GM06990 (cell line): ENCODE results near the gene INTS4.

DNA sequence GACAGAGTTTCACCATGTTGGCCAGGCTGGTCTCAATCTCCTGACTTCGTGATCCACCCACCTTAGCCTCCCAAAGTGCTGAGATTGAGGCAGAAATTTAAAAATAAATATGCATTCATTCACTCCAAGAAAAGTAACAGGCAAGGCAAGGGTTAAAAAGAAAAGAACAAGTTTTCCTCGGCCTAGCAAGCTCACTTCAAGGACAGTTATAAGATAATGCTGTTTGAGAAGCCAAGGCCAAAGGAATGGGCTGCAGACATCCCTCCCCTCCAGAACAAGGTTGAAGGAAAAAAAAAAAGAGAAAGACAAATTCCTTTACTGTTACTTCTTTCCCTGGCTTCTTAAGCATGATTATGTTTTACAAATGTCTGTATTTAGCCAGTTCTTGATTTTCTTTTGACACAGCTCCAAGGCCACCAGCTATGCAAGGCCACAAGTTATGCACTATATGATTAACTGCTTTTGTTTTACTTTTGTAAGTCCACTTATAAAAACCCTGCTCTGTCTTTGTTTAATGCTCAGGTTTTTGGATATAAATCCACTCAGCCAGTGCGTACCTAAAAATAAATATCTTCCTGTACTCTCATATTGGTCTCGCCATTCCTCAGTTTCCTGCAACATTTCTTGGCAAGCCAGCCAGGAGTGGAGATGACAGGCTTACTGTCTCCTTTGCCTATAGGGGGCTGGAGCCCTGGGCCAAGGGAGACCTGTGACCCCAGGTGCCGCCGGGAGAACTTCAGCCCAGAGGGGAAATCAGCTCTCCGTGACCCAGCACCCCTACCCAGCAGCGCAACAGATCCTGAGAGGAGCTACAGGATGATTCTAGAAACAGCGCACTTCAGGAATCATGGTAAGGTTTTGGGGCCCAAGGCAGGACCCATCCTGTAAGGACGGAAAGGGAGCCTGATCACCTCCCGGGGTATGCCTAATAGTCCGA, 18.6 kb upstream of the AQP11 start:
- RRBS: no CpG with 5 or more reads among the region's 12 CpGs

GRCh38 chr11:77590335-77590701, 565 bp downstream of the AQP11 start:
- RRBS: no CpG with 5 or more reads among the region's 14 CpGs

DNA sequence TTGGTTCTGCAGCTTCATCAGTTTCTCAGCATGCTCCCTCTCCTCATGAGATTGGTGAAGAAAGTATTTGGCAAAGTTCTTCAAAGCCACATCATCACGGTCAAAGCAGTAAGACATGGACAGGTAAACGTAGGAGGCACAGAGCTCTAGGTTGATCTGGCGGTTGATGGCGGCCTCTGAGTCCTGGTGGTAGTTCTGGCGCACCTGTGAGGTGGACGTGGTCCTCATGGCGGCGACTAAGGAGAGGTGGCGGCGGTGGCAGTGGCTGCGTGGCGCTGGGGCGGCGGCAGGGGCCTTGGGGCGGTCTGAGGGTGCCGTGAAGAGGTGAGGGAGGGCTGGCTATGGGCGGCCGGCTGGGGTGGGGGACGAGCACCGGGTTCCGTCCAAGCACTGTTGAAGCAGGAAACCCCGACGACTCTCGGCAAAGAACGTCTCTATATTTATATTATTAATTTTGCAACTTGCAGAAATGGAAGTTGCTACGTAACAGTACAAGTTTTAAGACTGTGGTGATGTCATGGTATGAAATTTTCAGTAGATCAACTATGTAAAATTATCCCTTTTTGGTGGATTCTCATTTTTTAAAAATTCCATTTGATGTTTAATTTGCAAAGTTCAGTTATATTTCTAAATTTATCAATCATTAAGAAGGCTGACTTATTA, 85.6 kb downstream of the RSF1 start:
- RRBS: no CpG with 5 or more reads among the region's 26 CpGs

DNA sequence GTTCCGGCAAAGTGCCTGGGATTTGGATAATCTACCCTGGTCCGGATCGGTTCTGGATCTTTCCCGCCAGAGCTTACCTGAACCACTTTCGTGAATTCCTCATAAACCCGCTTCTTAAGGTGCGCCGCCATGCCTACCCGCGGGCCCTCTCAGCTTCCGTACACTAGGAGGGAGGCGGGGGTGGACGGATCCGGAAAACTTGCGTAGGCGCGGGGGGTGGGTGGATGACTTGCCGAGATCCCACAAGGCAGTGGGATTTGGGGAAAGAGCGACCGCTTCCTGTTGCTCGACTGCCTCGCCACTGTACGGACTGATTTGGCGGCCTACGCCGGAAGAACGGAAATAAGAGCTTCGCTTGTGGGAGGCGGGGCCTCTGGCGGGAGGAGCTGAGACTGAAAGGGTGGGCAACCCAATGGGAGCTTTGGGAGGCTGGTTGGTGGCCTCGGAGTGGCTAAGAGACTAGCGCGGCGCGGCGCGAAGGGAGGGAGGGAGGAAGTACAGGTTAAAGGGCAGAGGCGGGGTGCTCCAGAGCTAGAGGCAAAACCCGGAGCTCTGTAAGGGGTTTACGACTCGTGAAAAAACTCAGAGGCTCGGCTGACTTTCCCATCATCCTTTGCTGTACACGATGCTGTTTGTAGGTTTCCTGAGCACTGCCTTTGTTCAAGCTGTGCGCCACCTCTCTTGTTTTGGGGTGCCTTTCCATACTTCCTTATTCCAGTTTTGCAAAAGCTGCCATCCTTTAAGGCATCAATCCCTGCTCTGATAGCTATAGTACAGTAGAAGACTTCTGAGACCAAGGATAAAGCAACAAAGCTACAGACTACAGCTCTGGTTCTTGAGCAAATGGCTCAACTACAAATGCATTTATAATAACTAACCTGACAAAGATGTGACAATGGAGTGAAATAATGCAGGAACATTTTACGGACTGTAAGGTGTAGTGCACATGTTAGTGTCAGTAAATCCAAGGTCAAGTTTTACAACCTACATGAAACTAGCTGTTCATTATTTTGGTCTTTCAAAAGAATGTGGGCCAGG, at the start of gene INTS4:
Gene INTS4, minus strand, starts transcription at position 156 of the 1,038 bp plus-strand sequence.
- RRBS: 6% methylated on average over 2 of the region's 45 CpGs

DNA sequence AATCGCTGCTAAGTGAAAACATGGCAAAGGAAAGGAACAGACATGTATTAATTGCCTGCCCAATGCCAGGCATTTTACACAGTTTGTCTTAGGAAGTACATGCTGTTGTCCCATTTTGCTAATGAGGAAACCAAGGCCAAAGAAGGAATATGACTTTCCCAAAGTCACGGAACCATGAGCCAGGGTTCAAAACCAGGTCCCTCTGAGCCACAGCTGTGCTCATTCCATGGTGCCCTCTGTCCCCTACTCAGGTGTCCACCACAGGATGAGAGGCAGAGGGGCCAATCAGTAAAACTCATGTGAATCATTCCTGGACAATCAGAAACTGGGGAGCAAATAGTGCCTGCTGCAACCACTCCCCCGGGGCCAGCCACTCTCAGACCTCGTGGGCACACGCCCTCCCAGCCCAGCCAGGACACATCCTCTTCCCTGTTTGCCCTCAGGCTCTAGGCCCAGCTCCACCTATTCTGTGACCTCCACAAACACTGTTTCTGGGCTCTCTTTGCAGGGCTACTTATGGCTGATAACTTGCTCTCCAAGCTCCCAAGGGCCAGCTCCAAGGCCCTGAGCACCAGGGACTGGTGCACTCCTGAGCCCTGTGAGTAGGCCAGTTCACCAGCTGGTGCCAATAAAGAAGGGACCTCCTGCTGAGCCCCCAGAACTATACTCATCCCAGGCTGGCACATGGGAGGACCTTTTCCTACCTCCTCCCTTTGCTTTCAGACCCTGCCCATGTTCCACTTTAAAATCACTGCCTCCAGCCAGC, 14.0 kb upstream of the KCTD14 start:
- RRBS: no CpG with 5 or more reads among the region's 5 CpGs

GRCh38 chr11:78072850-78073146, 6.9 kb downstream of the NDUFC2 start:
- RRBS: no CpG with 5 or more reads among the region's 4 CpGs

GRCh38 chr11:78078454-78078852, 1.2 kb downstream of the NDUFC2 start:
- RRBS: no CpG with 5 or more reads among the region's 5 CpGs

GRCh38 chr11:78156211-78157081, 17.0 kb upstream of the ALG8 start:
- RRBS: 50% methylated on average over 2 of the region's 7 CpGs

GRCh38 chr11:78208699-78208985, 19.9 kb downstream of the USP35 start:
- RRBS: no CpG with 5 or more reads among the region's 10 CpGs

DNA sequence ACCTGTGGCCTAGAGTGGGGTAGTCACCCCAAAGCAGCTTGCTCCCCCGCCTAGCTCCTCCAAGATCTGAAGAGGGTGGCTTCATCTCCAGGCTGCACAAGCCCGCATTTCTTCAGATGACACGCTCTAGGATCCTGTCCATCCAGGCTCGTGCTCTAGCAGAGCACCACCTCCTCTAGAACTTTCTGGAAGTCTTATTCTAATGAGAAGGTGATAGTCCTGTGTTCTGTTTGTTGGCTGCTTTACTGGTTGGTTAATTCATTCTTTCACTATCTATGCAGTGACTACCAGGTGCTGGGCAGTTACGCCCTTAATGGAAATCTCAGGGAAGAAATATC, 32.2 kb downstream of the USP35 start:
- RRBS: no CpG with 5 or more reads among the region's 5 CpGs

- RRBS: no CpG with 5 or more reads among the region's 11 CpGs
Observed at GRCh38 chr11:78318142-78319337, 99.1 kb downstream of the GAB2 start.

- RRBS: no CpG with 5 or more reads among the region's 10 CpGs
Observed at GRCh38 chr11:78349928-78350978, 67.4 kb downstream of the GAB2 start.

- RRBS: no CpG with 5 or more reads among the region's 5 CpGs
Observed at GRCh38 chr11:78392711-78393489, 24.7 kb downstream of the GAB2 start.

- RRBS: 3% methylated on average over 10 of the region's 62 CpGs
Observed at GRCh38 chr11:78416809-78417525, 653 bp downstream of the GAB2 start.

GRCh38 chr11:78418820-78419775, 1.5 kb upstream of the GAB2 start:
- RRBS: no CpG with 5 or more reads among the region's 12 CpGs

DNA sequence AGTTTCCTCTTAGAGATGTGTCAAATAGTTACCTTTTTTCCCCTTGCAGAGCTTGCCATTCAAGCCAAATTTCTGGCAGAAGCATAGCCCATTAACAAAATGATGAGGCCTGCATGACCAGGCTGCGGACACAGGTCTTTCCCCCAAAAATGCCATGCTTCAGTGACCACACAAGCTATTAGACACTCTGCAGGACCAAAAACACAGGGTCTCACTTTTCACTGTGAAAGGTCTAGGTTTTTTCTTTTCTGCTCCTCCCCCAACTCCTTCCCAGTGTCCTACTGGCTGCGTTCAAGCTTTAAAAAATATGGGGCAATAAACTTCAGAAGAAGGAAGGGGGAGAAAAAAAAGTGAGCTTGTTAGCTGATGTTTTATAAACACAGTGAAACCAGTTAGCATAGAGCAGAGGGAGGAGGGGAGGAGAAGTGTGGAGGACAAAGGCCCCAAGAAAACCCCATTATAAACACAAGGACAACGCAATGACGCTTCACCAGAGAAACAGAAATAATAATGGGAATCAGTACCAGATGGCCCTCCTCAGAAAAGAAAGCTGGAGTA, 235.1 kb upstream of the NARS2 start:
- RRBS: no CpG with 5 or more reads among the region's 4 CpGs

- RRBS: no CpG with 5 or more reads among the region's 4 CpGs
Observed at GRCh38 chr11:79580684-79581167, 139.9 kb upstream of the TENM4 start.

GRCh38 chr11:81709802-81710039, 1023.9 kb downstream of the FAM181B start:
- RRBS: no CpG with 5 or more reads among the region's 2 CpGs

DNA sequence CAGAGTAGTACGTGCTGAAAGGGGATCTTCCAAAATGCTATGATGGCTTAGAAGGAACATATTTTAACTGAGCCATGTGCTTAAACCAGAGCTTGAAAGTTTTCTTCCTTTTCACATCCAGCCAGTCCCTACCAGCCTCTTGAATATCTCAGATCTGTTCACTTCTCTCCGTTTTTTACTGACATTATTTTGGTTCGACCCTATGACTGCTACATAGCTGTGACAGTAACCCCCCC, 539 bp downstream of the DDIAS start:
- RRBS: no CpG with 5 or more reads among the region's 3 CpGs

DNA sequence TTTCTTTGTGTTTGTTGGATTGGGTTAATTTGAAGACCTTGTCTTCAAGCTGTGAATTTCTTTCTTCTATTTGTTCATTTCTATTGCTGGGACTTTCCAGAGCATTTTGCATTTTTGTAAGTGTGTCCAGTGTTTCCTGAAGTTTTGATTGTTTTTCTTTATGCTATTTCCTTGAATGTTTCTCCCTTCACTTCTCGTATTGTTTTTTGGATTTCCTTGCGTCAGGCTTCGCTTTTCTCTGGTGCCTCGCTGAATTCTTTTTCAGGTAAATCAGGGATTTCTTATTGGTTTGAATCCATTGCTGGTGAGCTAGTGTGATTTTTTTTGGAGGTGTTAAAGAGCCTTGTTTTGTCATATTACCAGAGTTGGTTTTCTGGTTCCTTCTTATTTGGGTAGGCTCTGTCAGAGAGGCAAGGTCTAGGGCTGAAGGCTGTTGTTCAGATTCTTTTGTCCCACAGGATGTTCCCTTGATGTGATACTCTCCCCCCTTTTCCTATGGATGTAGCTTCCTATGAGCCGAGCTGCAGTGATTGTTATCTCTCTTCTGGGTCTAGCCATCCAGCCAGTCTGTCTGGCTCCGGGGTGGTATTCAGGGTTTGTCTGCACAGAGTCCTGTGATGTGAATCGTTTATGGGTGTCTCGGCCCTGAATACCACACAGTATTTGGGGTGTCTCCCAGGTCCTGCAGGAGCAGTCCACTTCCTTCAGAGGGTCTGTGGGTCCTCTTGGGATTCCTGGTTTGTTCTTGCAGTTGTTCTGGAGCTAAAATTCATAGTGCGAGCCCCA, 21.1 kb downstream of the DDIAS start:
- RRBS: no CpG with 5 or more reads among the region's 9 CpGs